Esophagus muscularis mucosa (tissue), 4 donors: ENCODE data around the gene VASH2.

- PRO-cap = unidirectional peak, minus-strand start at chr1:212287040
- RAMPAGE, long total RNA, 4 experiments = no peak in any of the 4 experiments
These were observed 1.6 kb downstream of the PPP2R5A start for GRCh38 chr1:212286857-212287260.

DNA sequence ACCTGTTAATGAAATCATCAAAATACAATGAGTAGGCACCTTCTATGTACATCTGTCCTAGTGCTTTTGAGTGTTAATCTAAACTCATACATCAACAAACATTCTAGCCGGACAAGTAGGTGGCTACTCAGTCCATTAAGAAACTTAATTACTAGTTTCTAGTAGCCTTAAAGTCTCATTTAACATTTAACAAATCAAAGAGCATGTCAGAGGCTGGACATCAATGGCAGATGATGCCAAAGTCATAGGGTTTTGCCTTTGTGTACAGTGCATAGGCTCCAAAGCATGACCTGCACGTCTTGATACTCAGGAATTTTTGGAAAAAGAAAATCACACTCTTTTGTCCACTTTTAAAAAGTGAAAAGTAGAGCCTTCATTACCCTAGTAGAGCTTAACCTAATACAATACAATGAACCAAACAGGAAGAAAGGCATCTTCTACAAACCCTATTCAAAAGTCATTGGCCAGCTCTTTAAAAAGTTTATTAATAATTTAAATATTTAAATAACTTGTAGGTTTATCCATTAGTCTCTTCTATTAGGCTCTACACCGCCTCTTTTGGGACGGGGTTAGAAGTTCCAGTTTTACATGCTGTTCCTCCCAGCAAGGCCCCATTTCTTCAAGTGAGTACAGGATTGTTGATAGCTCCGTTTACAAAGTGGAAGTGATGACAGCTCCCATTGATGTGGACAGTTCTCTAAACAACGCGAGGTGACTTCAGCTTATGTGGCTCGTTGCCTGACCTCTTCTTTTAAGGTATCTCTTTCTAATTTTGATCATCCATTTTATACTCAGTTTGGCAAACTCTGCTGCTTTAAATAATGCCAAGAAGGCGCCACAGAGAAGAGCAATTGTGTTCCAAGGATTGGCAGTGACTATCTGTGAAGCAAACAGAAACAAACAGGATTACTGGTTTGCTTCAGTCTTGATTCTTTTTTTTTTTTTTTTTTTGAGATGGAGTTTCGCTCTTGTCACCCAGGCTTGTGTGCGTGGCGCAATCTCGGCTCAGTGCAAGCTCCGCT, 49.9 kb downstream of the PACC1 start:
- PRO-cap = no peak
- RAMPAGE, long total RNA, 4 experiments = no peak in any of the 4 experiments

DNA sequence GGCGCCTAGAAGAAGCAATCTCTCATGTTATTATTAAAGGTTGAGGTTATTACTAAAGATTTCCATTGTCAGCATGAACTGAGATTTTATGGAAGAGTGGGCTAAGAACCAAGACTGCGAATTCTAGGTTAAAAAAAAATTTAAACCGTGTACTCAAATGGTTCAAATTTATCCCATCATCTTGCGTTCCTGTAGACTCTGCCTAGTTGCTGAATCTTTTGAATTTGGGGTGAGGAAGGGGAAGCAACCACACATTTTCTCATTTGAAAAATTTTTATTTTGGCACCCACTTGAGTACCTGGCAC, 298 bp upstream of the GARIN4 start:
- PRO-cap = no peak
- RAMPAGE, long total RNA, 4 experiments = no peak in any of the 4 experiments

GRCh38 chr1:212721213-212721972, 21.8 kb upstream of the BATF3 start:
- PRO-cap = no peak
- RAMPAGE, long total RNA, 4 experiments = no peak in any of the 4 experiments

GRCh38 chr1:212731397-212731649, 31.7 kb upstream of the BATF3 start:
- PRO-cap = no peak
- RAMPAGE, long total RNA, 4 experiments = no peak in any of the 4 experiments

DNA sequence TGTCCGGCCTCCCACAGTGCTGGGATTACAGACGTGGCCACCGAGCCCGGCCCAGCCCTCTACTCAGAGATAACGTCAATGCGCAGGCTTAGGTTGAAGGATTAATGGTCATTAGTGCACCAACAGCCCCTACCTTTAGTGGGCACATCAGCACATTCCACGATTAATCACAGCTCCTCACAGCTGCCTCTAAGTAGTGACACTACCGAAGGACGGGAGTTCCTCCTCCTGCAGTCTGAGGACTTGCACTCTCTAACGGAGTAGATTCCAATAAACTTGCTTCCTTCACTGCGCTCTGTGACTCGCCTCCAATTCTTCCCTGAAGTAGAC, 477 bp upstream of the FLVCR1 start:
- PRO-cap = no peak
- RAMPAGE, long total RNA, 4 experiments = no peak in any of the 4 experiments

DNA sequence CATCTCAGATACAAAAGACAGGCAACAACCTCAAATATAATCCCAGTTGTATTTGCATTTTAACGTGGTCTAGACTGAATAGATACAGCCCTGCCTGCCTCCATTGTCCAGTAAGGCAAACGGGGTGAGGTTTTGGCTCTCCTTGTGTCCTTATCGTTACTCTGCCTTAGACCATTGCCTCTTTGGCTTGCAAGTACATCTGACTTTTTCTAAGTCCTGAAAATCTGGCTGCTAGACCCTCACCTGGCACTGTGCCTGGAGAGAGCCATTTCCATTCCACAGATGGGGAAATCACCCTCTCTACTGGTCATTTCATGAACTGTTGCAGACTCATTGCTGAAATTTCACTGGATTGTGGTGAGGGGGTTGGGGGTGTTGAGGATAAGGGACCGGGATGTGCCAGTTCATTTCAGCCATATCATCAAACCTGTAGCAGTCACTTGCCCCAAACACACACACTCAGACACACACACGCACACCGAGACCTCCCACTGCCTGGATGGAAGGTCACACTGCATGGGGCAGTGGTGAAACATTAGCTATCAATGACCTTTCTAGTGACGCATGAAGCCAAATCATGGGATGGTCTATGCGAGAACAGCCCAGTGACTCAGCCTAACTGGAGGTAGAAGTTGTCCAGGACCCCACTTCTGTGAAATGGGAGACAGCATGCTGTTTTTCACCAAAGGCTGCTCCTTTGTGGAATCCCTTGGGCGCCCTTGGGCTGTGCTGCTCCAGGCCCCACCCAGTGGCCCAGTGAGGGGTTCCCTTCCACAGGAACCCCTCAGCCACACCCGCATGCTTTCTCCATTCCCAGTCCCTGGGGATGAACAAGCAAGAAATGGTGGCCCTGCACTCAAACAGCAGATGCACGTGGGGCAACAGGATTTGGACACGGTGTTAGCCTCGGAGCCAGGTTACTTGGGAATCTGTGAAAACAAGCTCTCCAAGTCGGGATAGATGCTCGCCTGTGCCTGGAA, 34.9 kb upstream of the VASH2 start:
- PRO-cap = no peak
- RAMPAGE, long total RNA, 4 experiments = no peak in any of the 4 experiments

- PRO-cap = bidirectional peak, plus-strand start at chr1:212950598, minus-strand start at chr1:212950394
- RAMPAGE, long total RNA, 4 experiments = start-site peak on the plus strand in 1 of 4 experiments, at chr1:212950512-212950609 at its widest, 10 reads per replicate
These were observed at the start of gene VASH2 for GRCh38 chr1:212950195-212951142. Gene VASH2, plus strand, starts transcription at chr1:212950541.

DNA sequence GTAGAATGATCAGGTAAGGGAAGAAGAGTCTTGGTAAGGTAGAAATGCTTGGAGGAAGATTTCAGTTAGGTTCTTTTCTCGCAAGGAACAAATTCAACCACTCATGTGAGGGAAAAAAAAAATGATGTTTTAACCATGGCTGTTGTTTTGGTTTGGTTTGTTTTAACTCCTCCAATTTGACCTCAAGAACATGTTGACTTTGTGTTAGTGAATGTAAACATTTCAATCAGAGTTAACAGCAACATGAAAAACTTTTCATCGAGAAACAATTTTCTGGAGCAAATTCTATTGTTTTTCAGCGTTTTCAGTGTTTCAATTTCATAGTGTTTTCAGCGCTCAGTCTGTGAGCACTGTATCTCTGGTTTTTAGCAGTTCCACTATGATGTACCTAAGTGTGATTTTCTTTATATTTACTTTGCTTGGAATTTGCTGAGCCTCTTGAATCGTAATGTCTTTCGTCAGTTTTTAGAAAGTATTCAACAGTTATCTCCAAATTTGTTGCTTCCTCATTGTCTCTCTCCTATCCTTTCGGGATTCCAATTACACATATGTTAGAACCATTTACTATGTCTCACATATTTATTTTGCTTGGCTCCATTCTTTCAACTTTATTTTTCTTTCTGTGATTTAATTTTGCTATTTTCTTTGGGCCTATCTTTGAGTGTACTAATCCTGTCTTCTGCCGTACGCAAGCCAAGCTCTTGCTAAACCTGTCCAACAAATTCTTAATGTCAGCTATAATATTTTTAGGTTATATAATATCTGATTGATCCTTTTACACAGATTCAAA, 48.8 kb upstream of the PROX1 start:
- PRO-cap = no peak
- RAMPAGE, long total RNA, 4 experiments = no peak in any of the 4 experiments

DNA sequence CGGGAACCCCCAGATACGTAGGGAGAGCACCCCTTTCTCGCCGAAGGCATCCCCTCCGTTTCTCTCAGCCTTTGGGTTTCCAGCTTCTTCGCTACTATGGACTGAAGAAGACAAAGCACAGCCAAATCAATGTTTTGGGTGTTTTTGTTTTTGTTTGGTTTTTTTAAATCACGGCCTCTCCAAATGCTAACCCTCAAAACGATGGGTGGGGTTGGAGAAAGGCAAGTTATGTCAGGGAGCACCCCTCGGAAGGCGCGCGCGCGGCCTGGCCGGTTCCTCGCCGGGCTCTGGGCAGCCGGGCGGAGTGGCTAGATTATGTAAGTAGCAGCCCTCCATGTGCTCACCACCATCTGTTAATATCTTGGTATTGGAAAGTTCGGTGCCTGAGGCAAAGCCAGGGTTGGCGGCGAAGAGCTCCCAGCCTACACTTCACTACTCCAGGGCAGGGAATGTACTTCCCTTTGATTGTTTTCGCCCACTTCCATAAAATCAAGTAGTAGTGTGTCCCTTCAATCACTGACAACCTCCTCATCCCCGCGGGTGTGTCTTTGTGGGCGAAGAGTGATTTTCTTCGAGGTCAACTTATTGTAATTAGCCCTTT, 4.0 kb upstream of the PROX1 start:
- PRO-cap = no peak
- RAMPAGE, long total RNA, 4 experiments = no peak in any of the 4 experiments

- PRO-cap = no peak
- RAMPAGE, long total RNA, 4 experiments = no peak in any of the 4 experiments
These were observed 8.6 kb downstream of the PROX1 start for GRCh38 chr1:213996213-213996977.

DNA sequence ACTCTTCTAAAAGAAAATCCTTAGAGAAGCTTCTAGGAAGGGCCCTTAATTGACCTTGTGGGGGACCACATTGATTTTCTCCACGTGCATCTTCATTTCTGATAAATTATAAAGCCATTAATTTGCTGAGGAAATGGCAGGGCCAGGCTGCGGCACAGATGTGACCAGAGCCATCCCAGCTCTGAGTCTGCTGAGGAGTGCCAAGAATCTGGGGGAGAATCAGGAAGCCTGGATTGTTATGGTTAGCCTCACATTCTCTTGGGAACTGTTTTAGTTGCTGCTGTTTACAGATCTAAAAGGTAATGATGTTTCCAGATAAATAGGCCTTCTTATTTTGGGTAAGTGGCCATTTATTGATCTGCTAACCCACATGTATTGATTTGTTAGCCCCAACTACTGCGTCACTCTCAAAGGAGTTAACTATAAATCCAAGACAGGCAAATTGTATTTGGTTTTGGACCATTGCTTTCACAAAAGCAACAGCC, 16.3 kb downstream of the PROX1 start:
- PRO-cap = no peak
- RAMPAGE, long total RNA, 4 experiments = no peak in any of the 4 experiments

DNA sequence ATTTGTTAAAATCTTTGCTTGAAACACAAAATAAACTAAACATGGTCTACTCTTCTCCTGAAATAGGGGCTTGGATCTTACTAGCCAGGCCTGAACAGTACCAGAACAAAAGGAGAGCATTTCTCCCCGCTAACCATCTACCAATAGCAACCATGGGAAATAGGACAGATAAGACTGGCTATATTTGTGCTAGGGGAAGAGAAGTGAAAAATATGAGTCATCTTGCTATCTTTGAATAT, 81.1 kb downstream of the SMYD2 start:
- PRO-cap = no peak
- RAMPAGE, long total RNA, 4 experiments = no peak in any of the 4 experiments

DNA sequence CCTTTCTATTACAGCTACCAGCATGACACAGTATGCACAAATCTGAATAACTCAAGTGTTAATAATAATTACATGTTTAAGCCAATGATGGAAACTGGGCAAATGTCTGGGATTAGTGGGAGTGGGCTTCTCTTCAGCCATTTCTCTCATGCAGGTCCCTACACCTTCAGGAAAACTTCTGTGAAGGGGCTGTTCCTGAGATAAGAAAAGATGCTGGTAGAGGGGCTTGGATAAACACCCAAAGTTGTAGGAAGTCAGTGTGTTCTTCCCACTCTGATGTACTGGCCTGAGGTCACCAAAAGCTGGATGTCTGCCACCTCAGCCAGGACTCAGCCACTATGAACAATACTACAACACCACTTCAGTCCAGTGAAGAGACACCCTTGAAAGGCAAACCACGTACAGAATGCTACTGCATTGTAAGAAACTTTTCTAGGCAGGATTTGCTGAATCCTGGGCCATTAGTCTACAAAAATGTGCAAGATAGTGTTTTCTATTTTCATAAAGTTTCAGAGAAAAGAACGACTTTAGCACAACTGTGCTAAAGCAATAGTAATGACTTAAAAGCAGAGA, 2.5 kb downstream of the PTPN14 start:
- PRO-cap = unidirectional peak, plus-strand start at position 369 of the sequence
- RAMPAGE, long total RNA, 4 experiments = no peak in any of the 4 experiments

GRCh38 chr1:215394179-215394913, 172.8 kb upstream of the KCTD3 start:
- PRO-cap = no peak
- RAMPAGE, long total RNA, 4 experiments = no peak in any of the 4 experiments

DNA sequence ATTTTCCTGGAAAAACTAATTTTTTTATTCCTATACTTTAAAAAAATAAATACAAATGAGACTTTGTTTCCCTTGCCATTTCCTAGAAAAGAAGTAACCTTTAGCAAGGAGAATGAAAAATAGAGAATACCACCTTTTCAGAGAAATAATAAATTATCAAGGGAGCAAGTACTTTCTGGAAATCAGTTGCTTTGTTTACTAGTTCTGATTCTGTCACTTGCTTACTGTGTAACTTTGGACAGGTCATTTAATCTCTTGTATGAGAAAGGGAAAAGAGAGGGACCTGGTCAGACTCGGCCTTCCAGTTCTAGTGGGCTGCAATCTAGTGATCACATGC, 34.1 kb downstream of the KCTD3 start:
- PRO-cap = no peak
- RAMPAGE, long total RNA, 4 experiments = no peak in any of the 4 experiments

DNA sequence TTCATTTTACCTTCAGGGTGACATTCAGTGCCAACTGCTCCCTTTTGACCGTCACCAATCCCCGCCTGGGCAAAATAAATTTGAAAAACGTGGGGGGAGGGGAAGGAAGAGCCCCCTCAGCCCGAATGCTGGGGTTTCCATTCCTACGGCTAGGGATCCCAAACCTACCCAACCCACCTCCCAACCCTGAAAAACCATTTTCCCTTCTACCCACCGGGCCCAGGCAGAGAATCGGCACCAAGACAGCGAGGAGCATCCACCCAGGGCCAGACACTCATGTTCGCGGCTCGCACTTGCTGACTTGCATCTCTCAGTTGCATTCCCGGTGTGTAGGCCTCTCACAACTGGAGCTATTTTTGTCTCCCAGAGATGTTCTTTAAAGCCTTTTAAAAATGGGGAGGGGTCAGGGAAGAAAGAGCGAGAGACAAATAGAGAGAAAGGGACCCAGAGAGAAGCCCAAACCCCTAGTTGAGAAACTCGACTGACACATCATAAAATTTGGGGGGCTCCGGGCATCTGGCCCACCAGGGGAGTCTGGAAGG, 367.1 kb upstream of the ESRRG start:
- PRO-cap = unidirectional peak, minus-strand start at position 303 of the sequence
- RAMPAGE, long total RNA, 4 experiments = no peak in any of the 4 experiments

DNA sequence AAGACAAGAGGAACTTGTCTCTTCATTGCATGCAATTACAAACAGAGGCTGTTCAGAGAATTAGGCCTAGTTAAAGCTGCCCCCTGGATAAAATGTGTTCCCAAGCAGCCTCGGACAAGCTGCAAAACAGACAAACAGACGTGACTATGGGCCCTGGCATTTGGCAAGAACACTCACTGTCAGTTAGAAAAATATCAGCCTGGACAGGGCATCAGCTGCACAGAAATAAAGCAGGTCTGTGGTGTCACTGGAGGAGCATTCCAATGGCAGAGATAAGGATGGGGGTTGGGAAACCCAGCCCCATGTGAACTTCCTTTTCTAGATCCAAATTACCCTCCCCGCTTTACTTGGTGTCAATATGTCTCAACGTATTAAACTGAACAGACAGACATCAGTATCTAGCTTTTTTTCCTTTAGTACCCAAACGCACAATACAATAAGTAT, 177.1 kb downstream of the GPATCH2 start:
- PRO-cap = no peak
- RAMPAGE, long total RNA, 4 experiments = no peak in any of the 4 experiments

DNA sequence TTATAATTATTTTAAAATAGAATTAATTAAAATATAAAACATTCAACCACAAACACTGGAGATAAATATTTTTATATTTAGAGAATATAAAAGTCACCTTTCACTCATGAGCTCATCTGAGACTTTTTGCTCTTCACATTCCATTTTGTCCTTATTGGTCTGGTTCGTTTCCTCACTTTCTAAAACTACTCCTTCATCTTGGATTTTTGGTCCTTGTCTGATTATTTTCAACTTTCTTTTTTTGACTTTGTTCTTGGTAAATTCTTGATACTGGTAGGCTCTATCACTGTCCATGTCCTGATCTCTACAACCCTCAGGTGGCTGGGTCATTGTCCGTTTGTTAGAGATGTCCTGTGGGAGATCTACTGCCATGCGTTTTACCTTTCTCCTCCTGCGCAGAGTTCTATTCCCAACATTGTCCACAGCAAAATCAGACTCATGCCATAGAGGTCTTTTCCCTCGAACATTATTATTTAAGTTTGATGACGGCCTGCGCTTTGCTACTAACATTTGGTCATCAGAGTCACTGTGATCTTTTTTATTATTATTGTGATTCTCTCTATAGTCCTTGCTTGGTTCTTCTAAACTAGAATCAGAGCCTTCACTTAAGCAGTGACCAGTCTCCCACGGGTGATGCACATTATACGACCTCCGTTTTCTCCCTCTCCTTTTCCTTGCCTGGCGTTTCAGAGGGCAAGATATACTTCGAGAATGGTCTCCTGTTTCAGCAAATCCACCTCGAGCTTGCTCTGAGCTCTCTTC, 11.0 kb downstream of the GPATCH2 start:
- PRO-cap = no peak
- RAMPAGE, long total RNA, 4 experiments = no peak in any of the 4 experiments

DNA sequence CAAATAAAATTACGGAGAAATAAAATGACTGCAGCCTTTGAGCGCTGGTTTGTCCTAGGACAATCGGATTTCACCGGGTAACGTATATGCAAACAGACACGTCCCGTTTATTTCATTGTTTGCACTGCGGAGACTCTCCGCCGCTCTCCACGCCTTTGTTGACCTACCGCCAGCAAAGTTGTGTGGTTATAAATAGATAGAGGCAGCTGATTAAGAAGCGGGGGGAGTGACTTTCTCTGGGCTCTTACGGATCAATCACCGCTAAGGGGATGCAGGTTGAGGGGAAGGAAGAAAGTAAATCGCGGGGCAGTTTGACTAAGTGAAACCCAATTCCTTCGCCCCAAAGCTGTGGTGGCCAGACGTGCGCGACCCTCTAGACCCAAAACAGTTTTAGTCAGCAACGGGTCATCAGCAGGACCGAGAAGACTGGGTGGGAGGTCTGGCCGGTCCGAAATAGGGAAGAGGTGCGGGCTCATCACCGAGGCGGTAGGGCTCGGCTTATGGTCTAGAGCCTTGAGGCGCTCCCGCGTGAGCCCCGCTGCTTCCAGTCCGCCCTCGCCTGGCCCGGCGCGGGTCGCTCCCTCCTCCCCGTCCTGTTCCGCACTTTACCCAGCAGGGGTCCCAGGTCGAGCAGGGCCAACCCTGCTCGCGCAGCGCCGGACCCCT, 120.9 kb upstream of the RRP15 start:
- PRO-cap = bidirectional peak, plus-strand start at position 624 of the sequence, minus-strand start at position 579 of the sequence
- RAMPAGE, long total RNA, 4 experiments = no peak in any of the 4 experiments